Pericardium fibroblast (primary cell): Measurements from ENCODE around the gene RAPGEFL1.

- RAMPAGE, long total RNA = no peak
Measured at GRCh38 chr17:39923610-39924109, 3.7 kb downstream of the ORMDL3 start.

- RAMPAGE, long total RNA = no peak
Measured at GRCh38 chr17:40025644-40026382, 10.6 kb downstream of the CSF3 start.

GRCh38 chr17:40026578-40027364, 11.5 kb downstream of the CSF3 start:
- RAMPAGE, long total RNA = no peak

GRCh38 chr17:40069778-40070619, 7.2 kb downstream of the THRA start:
- RAMPAGE, long total RNA = no peak

DNA sequence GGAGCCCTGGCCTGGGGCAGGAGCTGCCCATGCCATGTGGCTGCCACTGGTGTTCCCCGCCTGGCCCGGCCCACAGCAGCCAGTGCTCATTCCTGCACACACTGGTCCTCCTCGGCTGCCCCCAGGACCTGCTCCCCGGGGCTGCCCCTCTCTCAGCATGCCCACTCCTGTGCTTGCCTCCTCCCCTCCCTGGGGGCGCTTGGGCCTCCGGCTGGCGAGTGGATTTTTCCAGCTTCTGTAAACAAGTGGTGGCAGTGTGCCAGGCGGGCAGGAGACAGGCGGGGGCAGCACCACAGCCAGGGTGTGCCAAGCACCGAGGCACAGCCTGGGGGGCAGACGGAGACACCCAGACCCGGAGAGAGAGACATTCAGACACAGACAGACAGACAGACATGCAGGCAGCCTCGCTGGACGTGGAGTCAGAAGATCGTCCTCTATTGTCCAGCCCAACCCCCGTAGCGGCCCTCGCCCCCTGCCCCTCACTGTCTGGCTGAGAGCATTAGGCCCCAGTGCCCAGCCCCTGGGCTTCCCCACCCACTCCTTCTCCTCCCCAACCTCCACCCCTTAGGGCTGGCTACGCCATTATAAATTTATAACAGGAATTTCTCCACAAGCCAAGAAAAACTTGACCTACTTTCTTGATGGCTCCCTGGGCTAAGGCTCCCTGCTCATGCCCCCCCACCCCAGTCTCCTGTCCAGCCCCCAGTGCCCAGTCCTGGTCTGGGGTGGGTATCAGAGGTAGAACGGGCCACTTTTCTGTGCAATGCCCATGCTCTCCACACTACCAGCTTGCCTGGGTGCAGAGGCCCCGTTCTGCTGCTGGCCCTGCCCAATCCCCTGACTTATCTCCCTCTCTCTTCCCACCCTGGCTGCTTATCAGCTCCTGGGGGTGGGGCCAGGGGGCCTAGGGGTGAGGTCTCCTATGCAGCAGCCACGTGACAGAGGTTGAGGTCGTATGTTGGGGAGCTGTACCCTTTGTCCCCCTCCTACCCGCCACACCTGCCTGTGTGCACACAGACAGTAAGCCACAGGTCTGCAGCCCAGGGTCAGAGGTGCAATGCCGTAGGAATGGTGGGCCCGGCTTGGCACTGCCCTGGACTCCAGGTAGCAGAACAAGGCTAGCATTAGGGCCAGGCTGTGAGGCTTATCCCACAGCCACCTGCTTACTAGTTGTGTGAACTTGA, 9.8 kb downstream of the THRA start:
- RAMPAGE, long total RNA = no peak

GRCh38 chr17:40122420-40122469, 474 bp downstream of the MSL1 start:
- RAMPAGE, long total RNA = no peak

- RAMPAGE, long total RNA = no peak
Measured at GRCh38 chr17:40125886-40126494, 4.2 kb downstream of the MSL1 start.

DNA sequence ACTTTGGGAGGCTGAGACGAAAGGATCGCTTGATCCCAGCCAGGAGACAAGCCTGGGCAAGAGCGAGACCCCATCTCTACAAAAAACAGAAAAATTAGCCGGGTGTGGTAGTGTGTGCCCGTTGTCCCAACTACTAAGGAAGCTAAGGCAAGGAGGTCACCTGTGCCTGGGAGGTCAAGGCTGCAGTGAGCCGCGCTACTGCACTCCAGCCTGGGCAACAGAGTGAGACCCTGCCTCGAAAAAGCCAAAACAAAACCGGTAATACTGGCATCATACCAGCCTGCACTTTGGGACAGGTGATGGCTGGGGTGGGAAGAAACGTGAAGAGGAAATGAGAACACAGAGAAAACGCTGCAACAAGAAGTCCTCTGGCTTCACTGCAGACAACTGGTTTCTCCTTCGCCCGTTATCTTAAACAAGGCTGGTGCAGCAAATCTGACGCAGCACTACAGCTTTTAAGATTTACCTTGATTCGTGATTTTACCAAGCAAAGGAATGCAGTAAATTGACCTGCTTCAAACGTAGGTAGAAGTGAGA, 747 bp upstream of the CASC3 start:
- RAMPAGE, long total RNA = no peak

GRCh38 chr17:40176803-40177826, at the start of gene RAPGEFL1:
RAPGEFL1 (plus strand) TSS chr17:40177470.
- RAMPAGE, long total RNA = no peak

DNA sequence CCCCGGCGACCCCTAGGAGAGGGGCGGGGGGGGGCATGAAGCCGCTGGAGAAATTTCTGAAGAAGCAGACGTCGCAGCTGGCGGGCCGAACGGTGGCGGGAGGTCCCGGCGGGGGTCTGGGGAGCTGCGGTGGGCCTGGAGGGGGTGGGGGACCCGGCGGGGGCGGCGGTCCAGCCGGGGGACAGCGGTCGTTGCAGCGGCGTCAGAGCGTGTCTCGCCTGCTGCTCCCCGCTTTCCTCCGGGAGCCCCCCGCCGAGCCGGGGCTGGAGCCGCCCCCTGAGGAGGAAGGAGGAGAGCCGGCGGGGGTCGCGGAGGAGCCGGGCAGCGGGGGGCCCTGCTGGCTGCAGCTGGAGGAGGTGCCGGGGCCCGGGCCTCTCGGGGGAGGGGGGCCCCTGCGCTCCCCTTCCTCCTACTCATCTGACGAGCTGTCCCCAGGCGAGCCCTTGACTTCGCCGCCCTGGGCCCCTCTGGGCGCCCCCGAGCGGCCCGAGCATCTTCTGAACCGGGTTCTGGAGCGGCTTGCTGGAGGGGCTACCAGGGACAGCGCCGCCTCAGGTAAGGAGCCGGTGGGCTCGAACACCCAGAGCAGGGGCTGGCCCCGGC, 658 bp downstream of the RAPGEFL1 start:
- RAMPAGE, long total RNA = no peak

GRCh38 chr17:40218531-40219015, 531 bp upstream of the WIPF2 start:
- RAMPAGE, long total RNA = no peak

- RAMPAGE, long total RNA = no peak
Measured at GRCh38 chr17:40271207-40271703, 16.4 kb upstream of the CDC6 start.

DNA sequence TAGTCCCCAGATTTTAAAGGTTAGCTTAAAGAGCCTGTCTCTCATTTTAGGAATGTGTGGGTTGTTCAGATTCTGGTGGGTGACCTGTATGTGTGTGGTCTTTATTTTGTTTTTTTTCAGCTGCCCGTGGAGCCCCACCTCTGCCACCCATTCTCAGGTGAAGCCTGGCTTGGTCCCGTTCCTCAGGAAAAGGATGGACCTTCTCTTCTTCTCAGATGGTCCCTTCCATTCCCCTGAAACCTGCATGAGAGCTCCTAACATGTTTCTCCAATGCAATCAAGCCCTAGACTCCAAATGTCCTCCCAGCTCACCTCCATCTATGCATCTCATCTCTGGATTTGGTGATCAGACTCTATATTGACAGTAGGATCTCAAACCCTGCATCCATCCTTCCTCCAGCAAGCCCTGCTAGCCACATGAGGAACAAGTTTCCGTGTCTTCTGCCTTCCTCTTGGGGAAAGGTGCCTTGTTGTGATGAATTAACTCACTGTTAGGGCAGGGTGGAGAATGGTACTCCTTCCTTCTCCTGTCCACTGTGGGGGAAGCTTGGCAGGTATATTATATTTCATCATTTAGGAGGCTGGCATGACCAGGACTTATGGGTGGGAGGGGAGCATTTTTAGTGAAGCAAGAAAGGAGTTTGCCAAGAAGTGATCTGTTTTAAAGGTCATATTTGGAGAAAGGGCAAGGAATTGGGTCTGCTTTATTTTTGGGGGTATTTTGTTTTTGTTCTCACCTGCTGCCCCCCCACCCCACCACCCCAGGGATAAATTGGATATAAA, 9.4 kb upstream of the CDC6 start:
- RAMPAGE, long total RNA = no peak

- RAMPAGE, long total RNA = no peak
Measured at GRCh38 chr17:40352906-40353519, 11.5 kb downstream of the GJD3 start.

- RAMPAGE, long total RNA = no peak
Measured at GRCh38 chr17:40355463-40356499, 8.8 kb downstream of the GJD3 start.

DNA sequence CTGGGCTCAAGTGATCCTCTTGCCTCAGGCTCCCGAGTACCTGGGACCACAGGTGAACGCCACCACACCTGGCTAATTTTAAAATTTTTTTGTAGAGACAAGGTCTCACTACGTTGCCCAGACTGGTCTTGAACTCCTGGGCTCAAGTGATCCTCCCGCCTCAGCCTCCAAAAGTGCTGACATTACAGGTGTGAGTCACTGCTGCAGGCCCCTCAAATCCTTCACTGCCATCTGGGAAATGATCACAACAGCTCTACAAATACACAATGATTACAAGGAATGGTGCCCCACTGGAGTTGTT, 923 bp upstream of the IGFBP4 start:
- RAMPAGE, long total RNA = no peak

DNA sequence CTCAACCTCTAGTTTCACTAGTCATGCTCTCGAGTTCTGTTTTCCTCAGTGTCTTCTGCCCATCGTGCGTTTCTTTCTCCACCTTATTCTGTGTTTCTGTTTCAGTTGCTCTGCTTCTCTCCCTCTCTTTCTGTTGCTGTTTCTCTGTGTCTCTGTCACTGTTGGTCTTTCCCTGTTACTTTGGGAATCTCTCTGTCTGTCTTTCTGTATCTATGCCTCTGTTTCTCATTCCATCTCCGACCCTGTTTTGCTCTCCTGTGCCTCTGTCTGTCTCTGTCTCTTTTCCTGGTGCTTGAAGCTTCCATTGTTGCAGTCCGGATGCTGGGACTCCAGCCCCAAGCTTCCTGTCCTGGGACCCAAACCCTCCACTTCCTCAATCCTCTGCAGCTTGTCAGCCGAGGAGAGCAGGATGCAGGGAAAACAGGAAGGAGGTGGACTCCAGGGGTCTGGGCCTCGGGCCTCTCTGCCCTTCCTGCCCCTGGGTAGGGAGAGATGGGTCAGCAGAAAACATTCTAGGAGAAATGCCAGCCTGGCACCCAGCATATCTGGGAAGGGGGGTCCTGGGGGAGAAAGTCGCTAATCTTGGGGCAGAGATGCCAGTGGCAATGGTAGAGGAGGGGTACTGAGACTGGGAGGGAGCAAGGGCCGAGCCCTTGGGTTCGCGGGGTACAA, 2.0 kb downstream of the IGFBP4 start:
- RAMPAGE, long total RNA = no peak

DNA sequence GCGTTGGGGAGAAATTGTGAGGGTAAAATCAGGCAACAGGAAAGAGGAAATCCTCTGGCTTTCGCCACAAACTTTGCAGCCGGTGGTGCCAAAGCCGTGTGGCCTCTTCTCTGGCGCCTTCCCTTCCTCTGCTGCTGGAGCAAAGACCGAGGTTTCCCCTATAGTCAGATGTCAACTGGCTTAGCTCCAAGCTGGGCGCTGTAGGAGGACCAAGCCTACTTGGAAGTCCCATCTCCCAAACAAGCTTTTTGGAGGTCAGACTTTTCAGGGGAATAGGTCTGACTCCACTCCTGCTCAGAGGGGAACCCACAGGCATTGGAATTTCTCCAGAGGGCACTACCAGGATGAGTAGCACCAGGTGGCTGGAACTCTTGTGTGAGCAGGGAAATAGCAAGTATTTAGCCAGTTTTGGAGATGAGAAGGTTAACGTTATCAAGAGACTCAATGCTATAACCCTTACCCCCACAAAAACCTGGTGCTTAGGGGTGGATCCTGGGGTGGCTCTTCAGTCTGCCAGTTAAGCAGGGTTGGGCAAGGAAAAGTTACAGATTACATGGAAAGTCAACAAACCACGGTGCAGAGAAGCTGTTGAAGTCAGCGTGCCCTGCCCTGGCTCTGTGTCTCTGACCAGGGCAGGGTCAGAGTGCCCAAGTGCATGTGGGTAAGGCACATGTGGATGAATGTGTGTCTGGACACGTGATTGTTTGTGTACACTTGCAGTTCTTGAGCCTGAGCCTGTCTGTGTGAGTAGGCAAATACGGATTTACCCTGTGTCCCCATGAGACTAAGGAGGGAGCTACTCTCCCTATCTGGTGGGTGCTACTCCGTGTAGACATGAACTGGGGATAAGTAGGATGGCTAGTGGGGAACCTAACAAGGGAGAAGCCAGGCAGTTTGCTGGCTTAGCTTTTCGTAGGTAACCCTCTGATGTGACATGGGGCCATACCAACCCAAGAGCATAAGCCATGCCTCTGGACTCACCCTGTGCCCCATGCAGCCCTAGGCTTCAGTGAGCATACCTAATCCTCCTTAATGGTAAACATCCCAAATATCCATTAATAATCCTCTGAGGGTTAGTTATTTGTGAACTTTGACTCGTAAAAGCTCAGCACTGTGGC, 5.3 kb downstream of the IGFBP4 start:
- RAMPAGE, long total RNA = no peak

GRCh38 chr17:40457734-40459029, 14.9 kb downstream of the IGFBP4 start:
- RAMPAGE, long total RNA = no peak

DNA sequence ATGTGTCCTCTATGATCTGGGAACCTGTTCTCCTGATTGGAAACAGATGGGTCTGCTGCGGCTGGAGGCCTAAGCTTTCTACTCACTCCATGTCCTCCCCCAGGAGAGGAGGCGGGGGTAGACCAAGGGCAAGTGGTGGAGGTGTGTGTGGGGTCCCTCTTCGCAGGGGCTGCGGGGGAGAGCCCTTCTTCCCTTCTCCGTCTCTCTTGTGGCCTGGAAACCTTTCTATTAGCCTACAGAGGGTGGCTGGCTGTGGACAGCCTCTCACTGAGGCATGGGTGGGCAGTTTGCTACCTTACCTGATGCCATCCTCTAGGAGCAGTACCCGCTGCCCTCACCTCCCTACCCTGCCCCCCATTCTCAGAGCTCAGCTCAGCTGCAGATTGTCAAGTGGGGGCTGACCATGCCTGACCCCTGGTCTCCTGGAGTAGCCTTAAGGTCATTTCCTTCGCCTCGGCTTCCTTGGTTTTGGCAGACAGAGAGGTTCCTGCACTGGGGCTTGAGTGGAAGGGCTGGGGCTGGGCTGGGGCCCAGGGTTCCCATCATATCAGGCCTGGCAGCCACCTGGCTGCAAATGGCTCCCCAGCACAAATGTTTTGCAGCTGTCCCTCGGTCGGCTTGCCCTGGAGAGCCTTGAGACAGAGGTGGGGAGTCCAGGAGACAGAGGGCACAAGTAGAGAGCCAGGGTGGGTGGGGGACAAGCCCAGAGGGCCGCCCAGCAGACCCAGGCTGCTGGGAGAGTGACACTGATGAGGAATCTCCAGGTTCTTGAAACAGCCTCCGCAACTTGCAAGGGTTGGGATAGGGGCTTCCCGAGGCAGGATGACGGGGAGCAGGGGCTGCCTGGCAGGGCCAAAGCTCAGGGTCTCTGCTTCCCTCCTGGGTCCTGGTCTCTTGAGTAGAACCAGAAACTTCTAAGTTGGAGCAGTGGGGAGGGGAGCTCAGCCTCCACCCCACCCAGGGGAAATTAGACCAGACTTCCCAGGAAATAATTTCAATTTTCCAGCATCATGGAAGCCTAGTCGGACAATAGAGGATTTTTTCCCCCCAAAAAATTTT, 19.1 kb downstream of the IGFBP4 start:
- RAMPAGE, long total RNA = no peak